Skeletal muscle satellite cell (primary cell): ENCODE results near the genes FGB and CTSO.

- CAGE, long polyA plus RNA, result no peak
These were observed 24.3 kb downstream of the TLR2 start for GRCh38 chr4:153708322-153708773.

GRCh38 chr4:153791838-153792220 is 2.9 kb upstream of the SFRP2 start:
- CAGE, long polyA plus RNA, result no peak

DNA sequence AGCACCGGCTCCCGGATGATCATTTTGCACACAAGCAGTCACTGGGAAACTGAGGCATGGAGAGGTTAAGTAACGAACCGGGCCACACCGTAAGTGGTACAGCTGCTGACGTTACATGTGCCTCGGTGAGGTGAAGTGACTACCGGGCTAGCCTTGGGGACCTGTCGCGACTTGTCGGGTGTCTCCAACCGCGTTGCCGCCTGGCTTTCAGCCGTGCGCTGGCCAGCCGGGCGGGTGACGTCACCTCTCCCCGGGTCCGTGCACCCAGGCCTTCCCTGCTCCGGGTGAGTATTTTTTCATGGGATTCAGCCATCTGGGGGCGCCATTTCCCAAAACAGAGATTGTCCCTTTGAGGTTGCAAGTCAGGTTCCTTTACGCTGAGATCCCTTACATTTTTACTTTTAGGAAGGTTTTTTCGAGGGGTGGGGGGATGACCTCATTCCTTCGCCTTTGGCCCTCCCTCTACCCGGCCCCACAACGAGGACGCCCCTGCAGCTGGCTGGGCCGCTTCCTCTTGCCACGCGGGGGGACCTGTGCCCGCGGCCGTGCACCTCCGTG is 3.4 kb upstream of the SFRP2 start:
- CAGE, long polyA plus RNA, result no peak

DNA sequence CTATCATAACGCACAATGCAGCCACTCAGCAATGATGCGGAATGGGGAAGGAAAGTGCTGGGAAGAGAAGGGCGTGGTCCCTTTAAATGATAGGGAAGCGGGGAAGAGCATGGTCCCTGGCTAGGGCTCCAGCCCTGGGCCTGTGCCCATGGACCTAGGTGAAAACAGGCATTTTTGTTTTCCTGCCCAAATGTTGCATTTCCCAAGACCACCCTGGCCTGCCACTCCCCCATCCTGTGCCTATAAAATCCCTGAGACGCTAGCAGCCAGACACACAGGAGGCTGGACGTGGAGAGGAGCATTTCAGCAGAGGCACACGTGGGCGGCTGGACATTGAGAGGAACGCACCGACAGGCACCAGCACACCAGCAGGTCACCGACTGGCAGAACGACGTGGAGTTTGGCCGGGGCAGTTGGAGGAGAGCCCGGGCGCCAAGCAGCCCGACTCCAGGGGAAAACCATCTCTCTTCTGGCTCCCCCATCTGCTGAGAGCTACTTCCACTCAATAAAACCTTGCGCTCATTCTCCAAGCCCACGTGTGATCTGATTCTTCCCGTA is 234.7 kb upstream of the SFRP2 start:
- CAGE, long polyA plus RNA, result no peak

- CAGE, long polyA plus RNA, result no peak
These were observed 254.9 kb upstream of the SFRP2 start for GRCh38 chr4:154043750-154044294.

DNA sequence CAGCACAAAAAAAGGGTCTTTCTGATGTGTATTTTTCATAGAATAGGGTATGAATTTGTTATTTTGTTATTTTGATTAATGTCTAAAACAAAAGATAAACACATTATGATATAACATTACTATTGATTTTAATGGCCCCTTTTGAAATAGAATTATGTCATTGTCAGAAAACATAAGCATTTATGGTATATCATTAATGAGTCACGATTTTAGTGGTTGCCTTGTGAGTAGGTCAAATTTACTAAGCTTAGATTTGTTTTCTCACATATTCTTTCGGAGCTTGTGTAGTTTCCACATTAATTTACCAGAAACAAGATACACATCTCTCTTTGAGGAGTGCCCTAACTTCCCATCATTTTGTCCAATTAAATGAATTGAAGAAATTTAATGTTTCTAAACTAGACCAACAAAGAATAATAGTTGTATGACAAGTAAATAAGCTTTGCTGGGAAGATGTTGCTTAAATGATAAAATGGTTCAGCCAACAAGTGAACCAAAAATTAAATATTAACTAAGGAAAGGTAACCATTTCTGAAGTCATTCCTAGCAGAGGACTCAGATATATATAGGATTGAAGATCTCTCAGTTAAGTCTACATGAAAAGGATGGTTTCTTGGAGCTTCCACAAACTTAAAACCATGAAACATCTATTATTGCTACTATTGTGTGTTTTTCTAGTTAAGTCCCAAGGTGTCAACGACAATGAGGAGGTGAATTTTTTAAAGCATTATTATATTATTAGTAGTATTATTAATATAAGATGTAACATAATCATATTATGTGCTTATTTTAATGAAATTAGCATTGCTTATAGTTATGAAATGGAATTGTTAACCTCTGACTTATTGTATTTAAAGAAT is at the start of gene FGB:
TSS of gene FGB (plus strand) at position 589 of the 860 bp plus-strand sequence.
- CAGE, long polyA plus RNA, result no peak

DNA sequence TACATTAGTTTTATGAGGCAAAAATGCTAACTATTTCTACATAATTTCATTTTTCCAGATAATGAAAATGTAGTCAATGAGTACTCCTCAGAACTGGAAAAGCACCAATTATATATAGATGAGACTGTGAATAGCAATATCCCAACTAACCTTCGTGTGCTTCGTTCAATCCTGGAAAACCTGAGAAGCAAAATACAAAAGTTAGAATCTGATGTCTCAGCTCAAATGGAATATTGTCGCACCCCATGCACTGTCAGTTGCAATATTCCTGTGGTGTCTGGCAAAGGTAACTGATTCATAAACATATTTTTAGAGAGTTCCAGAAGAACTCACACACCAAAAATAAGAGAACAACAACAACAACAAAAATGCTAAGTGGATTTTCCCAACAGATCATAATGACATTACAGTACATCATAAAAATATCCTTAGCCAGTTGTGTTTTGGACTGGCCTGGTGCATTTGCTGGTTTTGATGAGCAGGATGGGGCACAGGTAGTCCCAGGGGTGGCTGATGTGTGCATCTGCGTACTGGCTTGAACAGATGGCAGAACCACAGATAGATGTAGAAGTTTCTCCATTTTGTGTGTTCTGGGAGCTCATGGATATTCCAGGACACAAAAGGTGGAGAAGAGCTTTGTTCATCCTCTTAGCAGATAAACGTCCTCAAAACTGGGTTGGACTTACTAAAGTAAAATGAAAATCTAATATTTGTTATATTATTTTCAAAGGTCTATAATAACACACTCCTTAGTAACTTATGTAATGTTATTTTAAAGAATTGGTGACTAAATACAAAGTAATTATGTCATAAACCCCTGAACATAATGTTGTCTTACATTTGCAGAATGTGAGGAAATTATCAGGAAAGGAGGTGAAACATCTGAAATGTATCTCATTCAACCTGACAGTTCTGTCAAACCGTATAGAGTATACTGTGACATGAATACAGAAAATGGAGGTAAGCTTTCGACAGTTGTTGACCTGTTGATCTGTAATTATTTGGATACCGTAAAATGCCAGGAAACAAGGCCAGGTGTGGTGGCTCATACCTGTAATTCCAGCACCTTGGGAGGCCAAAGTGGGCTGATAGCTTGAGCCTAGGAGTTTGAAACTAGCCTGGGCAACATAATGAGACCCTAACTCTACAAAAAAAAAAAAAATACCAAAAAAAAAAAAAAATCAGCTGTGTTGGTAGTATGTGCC is 5.1 kb downstream of the FGB start:
- CAGE, long polyA plus RNA, result no peak

- CAGE, long polyA plus RNA, result no peak
These were observed 9.0 kb downstream of the FGG start for GRCh38 chr4:154603428-154603904.

GRCh38 chr4:154780848-154781186 is 255 bp upstream of the RBM46 start:
- CAGE, long polyA plus RNA, result no peak

DNA sequence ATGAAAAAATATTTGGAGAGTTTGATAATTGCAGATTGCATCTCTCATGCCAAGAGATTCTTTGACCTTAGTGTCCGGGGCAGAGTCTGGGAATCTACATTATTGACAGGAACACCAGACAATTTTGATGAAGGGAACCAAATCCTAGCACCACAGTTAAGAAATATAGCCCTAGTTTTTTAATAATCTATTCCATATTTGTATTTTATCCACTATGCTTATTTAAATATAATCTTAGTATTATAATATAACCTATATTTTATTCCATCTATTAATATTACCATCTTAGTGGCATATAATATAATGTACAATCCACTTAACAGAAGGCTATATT is 13.1 kb upstream of the NPY2R start:
- CAGE, long polyA plus RNA, result no peak

GRCh38 chr4:155925476-155926065 is 22.1 kb downstream of the TDO2 start:
- CAGE, long polyA plus RNA, result no peak

DNA sequence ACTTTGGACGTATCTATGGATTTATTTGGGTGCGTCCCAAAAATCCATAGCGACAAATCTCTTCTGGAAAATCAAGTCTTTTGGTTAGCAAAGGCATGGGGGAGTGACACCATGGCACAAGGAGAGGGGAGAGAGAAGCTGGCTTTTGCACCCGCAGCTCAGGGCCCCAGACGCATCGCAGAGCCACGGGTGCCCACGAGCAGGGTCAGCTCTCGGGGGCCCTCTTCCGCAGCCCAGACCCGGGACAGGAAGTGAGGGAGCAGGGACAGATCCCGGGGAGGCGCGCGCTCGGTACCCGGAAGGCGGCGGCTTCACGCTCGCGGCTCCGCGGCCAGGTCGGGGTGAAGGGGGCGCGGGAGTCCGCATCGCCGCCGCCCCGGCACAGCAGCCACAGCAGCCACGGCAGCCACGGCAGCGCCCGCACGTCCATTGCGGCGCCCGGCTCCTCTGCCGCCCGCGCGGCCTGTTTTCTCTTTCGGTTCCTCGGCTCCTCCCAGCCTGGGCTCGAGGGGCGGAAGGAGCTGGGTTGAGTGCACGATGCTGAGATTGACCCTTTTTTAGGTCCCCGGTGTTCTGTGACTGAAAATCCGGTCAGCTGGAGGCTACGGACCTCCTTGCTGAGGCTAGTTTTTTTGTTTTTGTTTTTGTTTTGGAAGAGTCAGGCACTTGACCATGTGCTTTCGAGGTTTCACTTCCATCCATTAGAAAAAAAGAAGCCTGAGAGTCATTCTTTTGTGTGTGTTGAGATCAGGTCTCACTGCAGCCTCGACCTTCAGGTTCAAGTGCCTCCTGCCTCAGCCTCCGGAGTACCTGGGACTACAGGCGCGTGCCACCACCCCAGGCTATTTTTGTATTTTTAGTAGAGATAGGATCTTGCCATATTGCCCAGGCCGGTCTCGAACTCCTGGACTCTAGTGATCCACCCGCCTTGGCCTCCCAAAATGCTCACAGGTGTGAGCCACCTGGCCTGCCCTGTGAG is at the start of gene CTSO:
TSS of gene CTSO (minus strand) at position 449 of the 979 bp plus-strand sequence.
- CAGE, long polyA plus RNA, result no peak

- CAGE, long polyA plus RNA, result no peak
These were observed 197.2 kb downstream of the PDGFC start for GRCh38 chr4:156774260-156774899.

DNA sequence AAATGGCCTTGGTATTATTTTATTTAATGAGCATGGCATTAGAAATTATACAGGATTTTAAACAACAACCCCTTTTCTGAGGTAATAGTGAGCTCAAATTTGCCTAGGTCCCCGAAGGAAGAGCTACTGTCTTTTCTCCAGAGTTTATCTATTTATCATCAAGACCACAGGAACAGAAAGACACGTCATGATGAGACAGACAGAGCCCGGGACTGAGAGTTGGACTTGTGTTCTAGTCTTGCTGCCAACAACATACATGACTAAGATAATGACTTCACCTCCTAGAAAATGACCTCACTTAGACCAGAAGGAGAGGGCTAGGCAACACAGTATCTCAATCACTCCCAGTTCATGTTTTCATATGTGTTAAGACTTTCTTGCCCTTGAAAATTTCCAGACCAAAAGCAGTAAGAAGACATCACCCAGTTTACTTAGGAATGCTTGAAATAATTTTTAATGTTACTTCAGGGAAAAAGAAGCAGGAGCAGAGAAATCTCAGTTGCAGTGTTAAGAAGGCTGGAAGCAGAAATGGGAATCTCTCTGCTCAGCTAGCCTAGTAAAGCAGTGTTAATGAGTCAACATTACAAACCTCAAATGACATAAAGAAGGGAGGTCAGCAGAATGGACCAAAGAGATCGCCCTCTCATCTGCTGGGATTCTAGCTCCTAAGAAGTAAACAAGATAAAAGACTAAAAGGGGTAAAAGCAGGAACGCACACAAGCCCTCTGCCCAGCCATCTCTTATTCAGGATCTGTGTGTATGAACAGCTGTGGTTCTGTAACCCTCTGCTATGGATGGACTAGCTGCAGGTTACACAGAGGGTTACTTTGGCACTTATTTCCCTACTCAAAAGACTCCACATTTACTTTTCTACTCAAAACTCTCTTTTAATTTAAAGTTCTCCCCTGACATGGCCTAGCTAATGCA is 24.9 kb downstream of the PDGFC start:
- CAGE, long polyA plus RNA, result no peak

GRCh38 chr4:158164556-158165101 is 8.2 kb downstream of the GASK1B start:
- CAGE, long polyA plus RNA, result no peak

GRCh38 chr4:158668557-158669235 is 3.0 kb downstream of the C4orf46 start:
- CAGE, long polyA plus RNA, result no peak

DNA sequence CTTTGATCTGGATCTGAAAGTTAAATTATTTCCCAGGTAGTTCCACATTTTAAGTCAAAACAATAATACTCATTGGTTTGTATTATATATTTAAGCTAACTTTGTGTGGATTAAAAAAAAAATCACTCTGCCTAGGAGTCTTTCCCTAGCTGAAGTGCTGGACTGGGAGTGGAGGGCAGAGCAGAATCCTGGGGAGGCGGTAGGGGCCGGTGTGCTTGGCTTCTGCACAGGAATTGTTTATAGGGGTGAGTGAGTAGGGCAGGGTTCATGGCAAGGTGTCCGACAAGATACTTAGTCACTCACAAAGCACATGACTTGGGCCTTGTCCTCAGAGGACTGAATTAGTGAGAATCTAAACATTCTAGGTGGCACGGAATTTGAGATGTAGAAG is 32.2 kb downstream of the FNIP2 start:
- CAGE, long polyA plus RNA, result no peak

DNA sequence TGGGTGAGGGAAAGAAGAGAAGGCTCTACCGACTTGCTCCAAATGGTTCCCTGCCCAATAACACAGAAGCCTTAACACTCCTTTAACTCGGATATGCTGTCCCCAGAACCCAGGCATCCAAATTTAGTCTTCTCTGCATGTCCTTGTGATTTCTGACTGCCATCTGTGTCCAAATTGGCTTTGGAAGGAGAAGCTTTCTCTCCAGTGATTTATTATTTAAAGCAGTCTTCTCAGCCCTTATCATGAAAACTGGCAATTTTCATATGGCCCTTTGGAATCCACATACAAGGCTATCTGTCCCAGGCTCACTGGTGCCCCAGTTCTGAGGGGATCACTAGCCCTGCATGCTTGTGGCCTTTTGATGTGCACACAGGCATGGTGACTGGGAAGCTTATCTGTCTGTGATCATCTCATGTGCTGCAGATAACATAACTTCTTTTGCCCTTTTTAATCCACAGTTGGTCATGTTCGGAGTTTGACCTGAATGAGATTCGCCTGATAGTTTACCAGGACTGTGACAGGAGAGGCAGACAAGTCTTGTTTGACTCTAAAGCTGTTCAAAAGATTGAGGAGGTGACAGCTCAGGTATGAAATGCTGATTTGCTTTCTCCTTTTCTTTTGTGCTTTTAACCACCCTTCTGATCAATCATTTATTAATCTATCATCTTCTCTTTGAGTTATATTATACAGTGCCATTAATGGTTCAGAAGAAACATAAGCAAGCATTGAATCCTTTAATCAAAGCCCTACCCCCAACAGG is 56.8 kb downstream of the FNIP2 start:
- CAGE, long polyA plus RNA, result no peak

GRCh38 chr4:158902551-158903167 is 132.4 kb downstream of the C4orf45 start:
- CAGE, long polyA plus RNA, result no peak

- CAGE, long polyA plus RNA, result no peak
These were observed 24.3 kb downstream of the C4orf45 start for GRCh38 chr4:159010531-159011386.